Right ventricle myocardium (tissue), 1 donor: Measurements from ENCODE around the gene ADCYAP1R1.

- PRO-cap, 2 experiments, result no peak in any of the 2 experiments
Observed at GRCh38 chr7:30970497-30971122, 6.9 kb downstream of the GHRHR start.

GRCh38 chr7:31051996-31053220, at the start of gene ADCYAP1R1:
Gene ADCYAP1R1 (plus strand): TSS chr7:31052308.
- PRO-cap, 2 experiments, result peak in 2 of 2 experiments; most common plus-strand start chr7:31052333 (in 1); most common minus-strand start chr7:31052156 (in 2)

DNA sequence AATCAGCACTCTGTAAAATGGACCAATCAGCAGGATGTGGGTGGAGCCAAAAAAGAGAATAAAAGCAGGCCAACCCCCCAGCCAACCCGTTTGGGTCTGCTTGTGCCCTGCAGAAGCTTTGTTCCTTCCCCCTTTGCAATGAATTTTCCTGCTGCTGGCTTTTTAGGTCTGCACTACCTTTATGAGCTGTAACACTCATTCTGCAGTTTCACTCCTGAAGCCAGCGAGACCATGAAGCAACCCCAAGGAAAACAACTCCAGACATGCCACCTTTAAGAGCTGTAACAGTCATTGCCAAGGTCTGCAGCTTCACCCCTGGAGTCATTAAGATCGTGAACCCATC, 135.3 kb upstream of the PDE1C start:
- PRO-cap, 2 experiments, result no peak in any of the 2 experiments

DNA sequence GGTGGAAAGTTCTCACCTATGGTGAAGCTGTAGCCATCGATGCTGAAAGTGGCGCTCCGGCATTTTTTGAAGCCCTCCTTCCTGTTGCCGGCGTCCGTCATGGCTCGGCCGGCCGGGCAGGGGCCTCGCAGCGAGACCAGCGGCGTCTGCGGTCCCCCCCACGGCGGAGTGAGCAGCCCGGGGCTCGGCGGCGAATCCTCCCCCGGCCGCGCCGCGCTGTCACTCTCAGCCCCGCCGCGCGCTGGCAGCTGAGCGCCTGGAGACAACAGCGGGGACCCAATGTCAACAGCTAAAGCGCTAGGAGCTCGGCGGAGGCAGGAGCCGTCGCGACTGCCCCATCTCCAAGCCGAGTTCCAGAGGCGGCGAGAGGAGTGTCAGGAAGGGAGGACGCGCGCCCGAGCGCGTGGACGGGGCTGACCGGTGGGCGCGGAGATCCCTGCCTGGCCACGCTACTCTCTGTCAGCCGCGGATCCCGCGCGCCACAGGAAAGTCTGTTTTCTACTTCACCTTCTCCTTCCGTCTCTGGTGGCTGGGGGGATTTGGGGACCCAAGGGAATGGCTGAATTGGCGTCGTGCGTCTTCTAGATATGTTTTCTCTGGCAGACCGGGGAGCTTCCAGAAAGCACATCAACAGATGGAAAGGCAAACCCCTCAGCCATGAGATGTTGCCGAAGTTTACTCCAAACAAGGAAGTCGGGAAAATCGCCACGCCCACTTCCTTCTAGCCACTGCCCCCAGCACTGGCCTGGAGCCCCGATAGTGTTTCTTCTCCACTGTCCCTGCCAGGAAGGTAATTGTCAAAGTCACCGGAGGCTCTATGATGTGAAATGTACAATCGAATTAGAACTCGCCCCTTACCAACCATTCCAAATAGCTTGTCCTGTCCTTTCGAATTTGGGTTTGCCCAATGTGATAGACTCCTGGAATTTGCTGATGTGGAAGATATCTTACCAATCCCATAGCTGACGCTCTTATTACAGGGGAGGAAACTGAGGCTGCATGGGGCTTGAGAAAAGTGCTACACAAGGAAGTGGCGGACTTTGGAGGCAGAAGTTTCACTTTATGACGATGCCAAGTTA, 191.2 kb downstream of the LSM5 start:
- PRO-cap, 2 experiments, result no peak in any of the 2 experiments

DNA sequence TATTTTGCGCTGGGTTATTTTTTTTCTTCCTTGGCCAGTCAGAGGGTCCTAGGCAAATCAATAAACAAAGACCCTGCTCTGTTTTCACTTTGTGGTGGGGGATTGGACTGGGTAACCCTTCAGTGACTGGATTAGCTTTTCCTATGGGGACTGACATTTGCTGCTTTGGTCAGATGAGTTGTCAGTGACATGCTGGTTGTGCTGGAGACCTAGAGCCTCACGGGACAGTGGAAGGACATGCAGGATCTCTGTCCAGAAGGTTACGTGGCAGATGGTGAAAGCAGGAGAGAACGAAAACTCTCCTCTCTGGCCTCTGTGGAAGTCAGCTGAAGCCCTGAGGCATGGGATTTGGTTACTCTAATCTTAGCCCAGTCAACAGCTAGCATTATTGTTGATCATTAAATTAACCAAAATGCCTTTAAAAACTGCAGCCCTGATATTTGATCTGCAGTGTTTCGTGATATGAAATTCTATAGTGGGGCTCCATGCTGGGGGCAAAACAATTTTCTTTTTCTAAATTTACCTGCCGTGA, 90.0 kb upstream of the BMPER start:
- PRO-cap, 2 experiments, result no peak in any of the 2 experiments

GRCh38 chr7:34036447-34036813, 131.1 kb downstream of the BMPER start:
- PRO-cap, 2 experiments, result no peak in any of the 2 experiments

DNA sequence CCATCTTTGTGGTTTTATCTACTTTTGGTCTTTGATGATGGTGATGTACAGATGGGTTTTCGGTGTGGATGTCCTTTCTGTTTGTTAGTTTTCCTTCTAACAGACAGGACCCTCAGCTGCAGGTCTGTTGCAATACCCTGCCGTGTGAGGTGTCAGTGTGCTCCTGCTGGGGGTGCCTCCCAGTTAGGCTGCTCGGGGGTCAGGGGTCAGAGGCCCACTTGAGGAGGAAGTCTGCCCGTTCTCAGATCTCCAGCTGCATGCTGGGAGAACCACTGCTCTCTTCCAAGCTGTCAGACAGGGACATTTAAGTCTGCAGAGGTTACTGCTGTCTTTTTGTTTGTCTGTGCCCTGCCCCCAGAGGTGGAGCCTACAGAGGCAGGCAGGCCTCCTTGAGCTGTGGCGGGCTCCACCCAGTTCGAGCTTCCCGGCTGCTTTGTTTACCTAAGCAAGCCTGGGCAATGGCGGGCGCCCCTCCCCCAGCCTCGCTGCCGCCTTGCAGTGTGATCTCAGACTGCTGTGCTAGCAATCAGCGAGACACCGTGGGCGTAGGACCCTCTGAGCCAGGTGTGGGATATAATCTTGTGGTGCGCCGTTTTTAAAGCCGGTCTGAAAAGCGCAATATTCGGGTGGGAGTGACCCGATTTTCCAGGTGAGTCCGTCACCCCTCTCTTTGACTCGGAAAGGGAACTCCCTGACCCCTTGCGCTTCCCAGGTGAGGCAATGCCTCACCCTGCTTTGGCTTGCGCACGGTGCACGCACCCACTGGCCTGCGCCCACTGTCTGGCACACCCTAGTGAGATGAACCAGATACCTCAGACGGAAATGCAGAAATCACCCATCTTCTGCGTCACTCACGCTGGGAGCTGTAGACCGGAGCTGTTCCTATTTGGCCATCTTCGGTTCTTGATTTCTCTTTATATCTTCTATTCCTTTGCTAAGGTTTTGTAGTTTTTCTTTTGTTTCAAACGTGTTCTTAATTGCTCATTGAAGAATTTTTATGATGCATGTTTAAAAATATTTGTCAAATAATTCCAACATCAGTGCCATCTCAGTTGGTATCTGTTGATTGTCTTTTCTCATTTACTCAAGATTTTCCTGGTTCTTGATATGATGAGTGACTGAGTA, 269.7 kb downstream of the BMPER start:
- PRO-cap, 2 experiments, result no peak in any of the 2 experiments

DNA sequence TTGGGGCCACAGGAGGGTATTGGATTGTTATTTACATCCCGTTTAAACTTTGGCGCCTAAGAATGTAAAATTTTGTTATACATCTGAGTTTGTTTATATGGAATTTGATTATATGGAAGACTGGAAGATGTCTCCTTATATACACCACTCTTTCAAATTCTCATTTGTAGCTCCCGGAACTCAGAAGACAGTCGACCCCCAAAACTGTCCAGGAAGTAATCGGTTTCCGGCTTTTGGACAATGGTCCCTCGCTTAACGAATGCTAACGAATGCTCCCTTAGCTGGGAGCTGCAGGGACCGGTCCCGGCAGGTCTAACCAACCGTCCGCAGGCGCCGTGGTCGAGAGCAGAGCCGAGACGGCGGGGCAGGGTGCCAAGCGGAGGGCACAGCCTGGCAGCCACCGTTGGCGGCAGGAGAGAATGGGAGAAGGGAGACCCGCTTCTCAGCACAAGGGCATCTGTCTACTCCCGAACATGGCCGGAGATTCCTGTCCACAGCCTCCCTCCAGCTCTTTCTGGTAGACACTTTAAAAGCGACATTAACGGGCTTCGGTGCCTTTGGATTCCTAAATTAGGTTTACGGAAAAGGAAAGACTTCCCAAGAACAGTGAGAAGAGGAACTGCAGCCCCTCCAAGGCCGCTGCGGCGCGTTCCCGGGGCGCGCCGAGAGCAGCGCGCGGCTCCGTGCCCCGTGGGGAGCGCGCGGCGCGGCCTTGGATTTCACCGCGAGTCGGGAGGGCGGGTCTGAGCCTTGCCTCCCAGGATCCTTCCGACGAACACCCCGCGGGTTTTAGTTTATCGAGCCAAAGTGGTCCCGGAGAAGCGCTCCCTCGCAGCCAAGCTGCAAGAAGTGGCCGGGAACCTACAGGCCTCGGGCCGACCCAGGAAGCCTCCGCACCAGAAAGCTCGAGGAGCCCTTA, 3.5 kb upstream of the TBX20 start:
- PRO-cap, 2 experiments, result peak in 2 of 2 experiments; most common plus-strand start position 797 of the sequence (in 2); most common minus-strand start position 317 of the sequence (in 2)

DNA sequence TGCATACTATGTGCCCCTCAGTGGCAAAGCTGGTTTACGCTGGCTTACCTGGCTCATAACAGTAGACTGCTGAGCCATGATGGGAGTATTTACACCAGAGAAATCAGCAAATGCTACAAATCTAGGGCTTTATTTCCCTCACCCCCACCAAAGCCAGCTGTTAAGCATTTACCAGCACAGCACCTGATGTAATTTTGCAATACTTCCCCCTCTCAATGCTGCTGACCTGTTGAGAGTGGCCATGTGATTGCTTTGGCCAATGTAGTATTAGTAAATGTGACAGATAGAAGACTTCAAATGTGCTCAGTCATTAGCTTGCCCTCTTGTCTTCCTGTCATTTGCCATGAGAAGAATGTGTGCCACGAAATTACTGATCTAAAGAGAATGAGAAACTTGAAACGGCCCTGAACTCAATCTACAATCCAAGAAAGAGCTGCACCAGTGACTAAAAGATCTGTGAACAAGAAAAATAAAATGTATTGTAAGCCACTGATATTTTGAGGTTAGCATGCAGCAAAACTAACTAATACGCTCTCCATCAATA, 46.5 kb downstream of the HERPUD2 start:
- PRO-cap, 2 experiments, result no peak in any of the 2 experiments

DNA sequence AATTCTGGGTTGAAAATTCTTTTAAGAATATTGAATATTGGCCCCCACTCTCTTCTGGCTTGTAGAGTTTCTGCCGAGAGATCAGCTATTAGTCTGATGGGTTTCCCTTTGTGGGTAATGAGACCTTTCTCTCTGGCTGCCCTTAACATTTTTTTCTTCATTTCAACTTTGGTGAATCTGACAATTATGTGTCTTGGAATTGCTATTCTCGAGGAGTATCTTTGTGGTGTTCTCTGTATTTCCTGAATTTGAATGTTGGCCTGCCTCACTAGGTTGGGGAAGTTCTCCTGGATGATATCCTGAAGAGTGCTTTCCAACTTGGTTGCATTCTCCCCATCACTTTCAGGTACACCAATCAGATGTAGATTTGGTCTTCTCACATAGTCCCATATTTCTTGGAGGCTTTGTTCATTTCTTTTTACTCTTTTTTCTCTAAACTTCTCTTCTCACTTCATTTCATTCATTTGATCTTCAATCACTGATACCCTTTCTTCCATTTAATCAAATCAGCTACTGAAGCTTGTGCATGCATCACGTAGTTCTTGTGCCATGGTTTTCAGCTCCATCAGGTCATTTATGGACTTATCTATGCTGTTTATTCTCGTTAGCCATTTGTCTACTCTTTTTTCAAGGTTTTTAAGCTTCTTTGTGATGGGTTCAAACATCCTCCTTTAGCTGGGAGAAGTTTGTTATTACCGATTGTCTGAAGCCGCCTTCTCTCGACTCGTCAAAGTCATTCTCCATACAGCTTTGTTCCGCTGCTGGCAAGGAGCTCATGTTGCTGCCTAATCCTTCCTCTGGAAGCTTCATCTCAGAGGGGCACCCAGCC, 30.5 kb downstream of the HERPUD2 start:
- PRO-cap, 2 experiments, result no peak in any of the 2 experiments

- PRO-cap, 2 experiments, result peak in 2 of 2 experiments; most common plus-strand start chr7:36037570 (in 1); most common minus-strand start chr7:36037209 (in 1)
Observed at GRCh38 chr7:36037038-36037820, 115.8 kb upstream of the EEPD1 start.

DNA sequence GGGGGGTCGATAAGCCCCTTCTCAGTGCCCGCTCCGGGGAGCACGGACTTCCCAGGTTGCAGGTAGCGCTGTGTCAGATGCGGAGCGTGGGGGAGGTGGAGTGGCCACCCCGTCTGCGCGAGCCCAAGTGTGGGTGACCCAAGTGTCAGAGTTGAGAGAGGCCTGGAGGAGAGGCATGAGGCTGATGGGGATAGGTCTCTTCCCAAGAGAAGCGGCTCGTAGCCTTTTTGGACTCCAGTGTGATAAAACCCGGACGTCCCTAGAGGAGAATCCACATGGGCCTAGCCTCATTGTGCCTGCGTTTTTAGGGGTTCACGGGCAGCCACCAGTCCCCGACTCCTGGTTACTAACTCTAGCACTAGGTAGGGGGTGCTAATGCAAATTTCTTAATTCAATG, 650 bp downstream of the EEPD1 start:
- PRO-cap, 2 experiments, result no peak in any of the 2 experiments

GRCh38 chr7:36159043-36160233, 6.4 kb downstream of the EEPD1 start:
- PRO-cap, 2 experiments, result no peak in any of the 2 experiments

DNA sequence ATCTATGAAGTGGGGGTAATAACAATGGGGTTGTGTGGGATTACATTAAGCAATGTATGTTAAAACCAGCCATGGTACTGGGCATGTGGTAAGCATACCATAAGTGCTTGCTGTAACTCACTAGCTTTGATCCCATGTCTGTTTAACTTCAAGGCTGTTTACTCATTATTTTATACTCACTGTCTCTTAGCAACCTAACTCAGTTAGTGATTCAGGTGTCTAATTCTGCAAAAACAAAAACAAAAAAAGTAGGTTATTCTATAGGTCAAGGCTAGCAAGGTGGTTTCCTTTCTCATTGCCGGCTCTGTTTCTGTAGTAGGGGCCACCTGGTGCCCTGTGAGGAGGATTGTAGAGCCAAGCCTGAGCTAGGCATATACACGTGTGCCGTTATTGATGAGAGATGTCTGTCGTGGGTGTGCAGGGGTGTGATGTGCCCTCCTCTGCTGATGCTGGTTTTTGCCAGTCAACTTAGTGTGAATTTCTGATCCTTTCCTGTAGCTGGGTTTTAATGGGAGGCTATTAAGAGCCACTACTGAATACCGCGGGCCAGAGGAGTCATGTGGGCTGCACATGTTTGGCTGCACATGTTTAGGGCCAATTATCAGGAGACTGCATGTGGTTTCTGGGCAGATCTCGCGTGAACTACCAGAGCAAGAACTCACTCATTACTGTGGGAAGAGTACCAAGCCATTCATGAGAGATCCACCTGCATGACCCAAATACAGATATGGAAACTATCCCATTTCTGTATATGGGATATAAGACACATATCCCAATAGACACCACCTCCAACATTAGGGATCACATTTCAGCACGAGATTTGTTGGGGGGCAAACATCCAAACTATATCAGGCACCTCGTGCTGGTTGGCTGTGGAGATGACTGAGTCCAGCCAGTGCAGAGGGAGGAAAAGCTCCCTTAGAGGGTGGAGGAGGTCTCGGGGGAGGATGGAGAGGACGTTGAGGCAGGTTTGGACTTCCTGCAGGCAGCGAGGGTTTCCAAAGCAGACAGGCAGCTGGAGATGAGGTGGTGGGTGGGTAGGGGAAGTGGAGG, 56.3 kb downstream of the EEPD1 start:
- PRO-cap, 2 experiments, result no peak in any of the 2 experiments

DNA sequence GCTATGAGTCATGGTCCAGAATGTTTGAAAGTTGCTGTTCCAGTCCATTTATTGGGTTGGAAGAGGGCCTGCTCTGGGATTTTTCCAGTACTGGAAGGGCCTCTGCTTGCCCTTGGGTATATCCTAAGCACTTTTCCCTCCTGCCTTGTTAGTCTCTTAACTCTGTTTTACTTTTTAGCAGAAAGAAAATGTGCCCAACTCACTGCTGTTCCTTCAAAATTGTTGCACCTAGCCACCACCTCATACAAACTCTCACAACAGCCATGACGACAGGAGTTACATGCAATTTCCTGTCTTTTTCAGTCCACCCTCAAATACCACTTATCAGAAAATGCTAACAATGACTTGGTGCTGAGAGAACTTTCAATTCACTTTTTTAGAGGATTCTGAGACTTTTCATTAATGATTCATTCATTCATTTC, 105.8 kb downstream of the MATCAP2 start:
- PRO-cap, 2 experiments, result no peak in any of the 2 experiments

DNA sequence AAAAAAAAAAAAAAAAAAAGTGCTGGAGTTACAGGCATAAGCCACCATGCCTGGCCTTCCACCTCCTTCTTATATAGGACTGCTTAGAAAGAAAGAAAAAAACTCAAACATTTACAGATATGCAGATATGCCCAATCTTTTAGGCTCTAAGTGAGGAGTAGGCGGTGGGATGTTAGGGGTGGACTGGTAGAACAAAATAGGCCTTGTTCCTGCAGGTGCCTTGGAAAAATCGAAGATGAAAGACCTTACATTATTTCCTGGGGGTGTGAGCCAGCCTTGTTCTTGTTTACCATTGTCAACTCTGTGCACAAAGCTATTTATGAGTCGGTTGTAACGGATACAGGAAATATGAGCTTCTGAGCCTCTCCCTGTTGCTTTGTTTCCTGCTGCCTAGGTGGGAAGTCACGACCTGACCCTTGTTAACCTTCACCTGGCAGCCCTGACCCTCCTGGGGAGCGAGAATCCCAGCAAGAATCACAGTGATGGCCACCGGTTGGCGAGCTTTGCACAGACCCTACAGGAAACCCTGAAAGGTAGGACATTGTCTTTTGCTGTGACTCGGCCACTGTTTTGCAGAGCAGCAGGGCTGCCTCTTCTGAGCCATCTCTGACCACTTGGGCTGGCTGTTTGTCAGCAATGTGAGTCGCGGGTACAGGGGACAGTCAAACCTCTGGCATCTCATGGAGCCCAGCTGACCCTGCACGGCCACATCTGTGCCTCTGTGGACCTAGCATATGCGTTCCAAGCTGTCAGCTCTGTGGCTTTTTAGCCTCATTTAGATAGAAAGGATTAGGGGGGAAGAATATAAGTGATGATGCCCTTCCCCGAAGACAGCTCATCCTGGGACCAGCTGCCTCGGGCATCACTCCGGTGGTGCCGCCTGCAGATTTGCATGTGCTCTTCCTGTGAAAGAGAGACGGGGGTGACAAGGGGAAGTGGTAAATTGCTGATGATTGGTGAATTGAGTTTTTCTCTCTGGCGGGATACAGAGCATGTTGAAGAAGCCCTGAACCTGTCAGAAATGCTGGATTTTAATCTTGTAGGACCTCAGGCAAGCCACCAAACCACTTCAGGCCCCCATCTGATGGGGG, 79.5 kb downstream of the MATCAP2 start:
- PRO-cap, 2 experiments, result no peak in any of the 2 experiments

DNA sequence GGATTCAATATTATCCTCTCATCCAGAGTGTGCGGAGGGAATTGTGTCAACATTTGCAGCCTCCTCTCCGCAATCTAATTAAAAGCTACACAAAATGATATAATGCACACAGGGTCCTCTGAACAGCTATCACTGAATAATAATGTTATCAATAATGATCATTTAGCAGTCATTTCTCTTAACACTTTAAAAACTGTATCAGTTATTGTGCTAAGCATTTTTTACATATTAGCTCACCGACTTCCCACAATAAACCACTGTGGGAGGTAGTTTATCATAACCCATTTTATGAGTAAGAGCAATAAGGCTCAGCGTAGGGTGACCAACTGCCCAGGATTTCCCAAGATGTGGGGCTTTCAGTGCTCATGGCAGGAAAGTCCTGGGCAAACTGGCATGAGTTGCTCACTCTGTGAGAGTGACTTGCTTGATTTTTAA, 65.8 kb downstream of the AOAH start:
- PRO-cap, 2 experiments, result no peak in any of the 2 experiments

DNA sequence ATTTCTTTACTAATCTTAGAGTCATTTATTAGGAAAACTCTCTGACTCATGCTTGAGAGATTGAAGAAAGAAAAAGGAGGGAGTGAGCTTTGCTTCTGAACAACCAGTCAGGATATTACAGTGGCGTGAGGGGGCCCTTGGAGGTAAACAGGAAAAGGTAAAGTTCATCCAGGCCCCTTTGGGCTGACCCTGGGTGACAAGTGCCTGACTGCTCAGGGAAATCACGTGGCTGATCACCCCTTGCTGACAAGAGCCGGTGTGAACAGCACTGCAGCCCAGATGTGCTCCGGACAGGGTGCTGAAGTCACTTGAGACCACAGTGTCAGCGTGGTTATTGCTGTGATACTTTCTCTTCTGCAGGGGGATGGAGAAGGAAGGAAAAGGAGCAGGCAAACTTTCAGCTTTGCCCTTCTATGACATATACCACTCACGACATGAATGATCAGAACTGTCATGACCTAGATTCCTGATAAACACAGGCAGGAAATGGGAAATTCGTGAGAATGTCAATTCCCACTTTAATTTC, 139.7 kb upstream of the AOAH start:
- PRO-cap, 2 experiments, result no peak in any of the 2 experiments

DNA sequence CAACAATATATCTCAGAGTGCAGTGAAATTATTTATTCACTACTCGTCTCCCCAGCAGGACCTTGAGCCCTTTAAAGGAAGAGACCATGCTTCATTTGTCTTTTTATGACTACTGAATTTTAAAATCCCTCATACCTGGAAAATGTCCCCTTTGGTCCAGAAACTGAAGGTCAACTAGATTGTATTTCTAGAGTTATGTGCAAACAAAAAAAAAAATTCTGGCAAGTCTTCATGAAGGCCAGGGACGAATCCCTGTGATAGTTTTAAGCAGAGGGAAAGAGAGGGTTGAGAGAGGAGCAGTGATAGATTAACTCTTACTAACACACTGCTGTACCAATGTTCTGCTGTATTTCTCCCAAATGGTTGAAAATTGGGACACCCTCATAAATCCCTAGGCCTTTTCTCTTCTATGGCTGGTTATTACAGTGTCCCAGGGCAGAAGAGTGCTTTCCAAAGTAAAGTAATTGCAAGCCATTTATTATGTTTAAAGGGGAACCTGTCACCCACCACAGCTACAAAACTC, 182.7 kb upstream of the AOAH start:
- PRO-cap, 2 experiments, result no peak in any of the 2 experiments

- PRO-cap, 2 experiments, result no peak in any of the 2 experiments
Observed at GRCh38 chr7:36950817-36951638, 226.7 kb upstream of the AOAH start.